Paraaortic lymph node (tissue), 1 donor: ENCODE measurements around the genes ODAD1, SPHK2 and FGF21.

- PRO-cap = no peak
Measured at GRCh38 chr19:47707347-47707662, 5.9 kb upstream of the EHD2 start.

GRCh38 chr19:47729856-47730580 is 15.3 kb upstream of the NOP53 start:
- PRO-cap = no peak

GRCh38 chr19:47733062-47733432 is 12.3 kb upstream of the NOP53 start:
- PRO-cap = no peak

GRCh38 chr19:48064616-48064891 is 20.7 kb upstream of the CABP5 start:
- PRO-cap = no peak

GRCh38 chr19:48190254-48190889 is 19.9 kb downstream of the ZSWIM9 start:
- PRO-cap = no peak

- PRO-cap = no peak
Measured at GRCh38 chr19:48230870-48231138, 24.9 kb downstream of the CARD8 start.

DNA sequence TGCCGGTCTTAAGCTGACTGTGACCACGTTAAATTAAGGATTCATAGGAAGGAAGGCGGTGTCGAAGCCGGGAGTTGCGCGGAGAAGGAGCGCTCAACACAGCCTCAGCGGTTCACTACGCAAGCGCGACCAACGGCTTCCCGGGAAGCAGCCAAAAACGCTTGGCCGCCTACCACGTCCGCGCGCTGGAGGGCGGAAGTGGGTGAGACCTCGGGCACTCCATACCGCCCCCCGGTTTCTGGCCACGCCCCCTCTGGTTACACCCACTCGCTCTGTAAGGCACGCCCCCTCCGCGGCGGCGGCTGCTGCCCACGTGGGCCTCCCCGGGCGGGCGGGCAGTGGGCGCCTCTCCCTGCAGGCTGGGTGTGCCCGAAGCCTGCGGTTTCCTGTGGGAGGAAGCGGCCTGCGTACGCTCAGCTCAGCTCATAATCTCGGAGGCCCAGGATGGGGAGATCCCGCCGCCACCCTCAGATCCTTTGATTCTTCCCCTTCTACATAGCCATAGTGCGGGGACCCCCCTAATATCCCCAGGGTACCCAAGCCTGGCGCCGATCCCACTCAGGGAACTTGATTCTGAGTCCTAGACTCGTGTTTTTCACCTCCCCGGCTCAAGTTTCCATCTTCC is at the start of gene ODAD1:
Gene ODAD1, minus strand, starts transcription at position 196 of the 625 bp plus-strand sequence.
- PRO-cap = unidirectional peak, plus-strand start at position 72 of the sequence; bidirectional peak, plus-strand start at position 428 of the sequence, minus-strand start at position 187 of the sequence

DNA sequence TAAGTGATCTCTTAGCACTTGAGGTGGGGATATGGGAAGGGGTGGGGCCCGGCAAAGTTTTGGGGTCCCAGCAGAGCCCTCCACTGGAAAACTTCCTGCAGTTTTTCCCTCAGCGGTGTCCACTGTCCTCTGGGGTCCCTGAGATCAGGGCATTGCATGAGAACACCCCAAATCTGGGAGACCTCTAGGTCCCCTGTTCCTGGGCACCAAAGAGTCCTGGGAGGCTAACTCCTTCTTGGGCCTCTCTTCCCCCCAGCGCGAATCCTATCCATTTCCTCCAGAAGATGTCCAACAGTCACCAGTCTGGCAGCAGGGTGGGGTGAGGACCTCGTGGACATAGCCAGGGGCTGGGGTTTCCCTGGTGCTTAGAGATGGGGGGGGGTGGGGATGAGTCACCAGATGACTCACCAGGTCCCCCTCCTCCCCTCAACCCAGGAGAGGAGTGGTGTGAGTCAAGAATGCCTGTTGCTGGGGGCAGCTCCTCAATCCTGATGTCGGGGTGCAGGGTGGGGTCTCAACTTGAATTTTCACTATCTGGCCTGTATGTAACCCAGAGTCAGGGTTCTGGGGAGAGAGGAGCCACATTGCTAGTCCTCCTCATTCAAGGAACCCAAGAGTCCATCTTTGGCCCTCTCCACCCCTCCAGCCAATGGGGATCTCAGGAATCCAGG is 518 bp downstream of the EMP3 start:
- PRO-cap = bidirectional peak, plus-strand start at position 455 of the sequence, minus-strand start at position 338 of the sequence

DNA sequence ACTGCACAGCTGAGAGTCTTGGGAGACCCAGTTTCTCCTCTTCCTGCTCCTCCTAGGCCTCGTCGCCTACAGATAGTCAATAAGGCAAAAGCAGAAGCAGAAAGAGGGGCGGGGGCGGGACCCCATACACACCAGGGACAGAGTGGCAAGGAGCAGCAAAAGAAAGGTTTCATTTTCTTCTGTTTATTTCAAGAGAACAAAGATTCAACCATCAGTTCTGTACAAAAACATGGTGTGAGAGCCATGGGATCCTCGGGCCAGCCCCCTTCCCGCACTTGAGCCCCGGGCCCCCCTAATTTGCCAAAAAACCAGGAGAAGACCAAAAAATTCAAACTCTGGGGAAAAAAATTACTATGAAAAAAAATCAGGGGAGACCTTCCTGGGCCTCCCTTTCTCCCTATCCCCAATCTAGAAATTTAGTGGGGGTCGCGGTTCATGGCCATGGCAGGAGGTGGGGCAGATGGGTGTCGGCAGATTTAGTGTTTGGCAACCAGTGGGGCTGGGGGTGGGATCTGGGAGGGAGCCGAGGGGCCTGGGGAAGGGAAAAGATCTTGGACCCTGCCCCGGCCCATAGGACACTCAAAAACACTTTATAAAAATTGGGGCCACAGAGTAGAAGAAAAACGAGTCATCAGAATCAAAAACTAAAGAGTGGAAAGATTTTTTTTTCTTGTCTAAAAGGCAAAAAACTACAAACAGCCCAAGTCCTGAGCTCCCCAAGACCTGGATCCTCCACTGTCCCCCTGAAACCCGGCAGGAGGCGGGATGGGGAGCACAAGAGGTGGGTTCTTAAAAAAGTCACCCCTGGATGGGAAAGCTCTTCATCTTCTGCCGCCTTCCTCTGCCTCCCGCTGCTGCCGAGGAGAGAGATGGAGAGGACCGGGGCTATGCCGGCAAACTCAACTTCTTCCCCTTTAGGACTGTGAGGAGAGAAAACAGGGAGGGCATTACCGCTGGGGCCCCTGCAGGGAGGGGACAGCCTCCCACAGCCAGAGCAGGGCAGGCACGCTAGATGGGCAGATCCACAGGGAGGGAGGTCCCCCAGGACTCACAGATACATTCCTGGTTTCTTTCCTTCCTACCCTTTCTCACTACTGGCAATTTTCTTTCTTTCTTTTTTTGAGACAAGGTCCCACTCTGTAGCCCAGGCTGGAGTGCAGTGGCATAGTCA is 8.6 kb downstream of the KDELR1 start:
- PRO-cap = no peak

GRCh38 chr19:48415293-48415621 is 21.8 kb downstream of the GRIN2D start:
- PRO-cap = no peak

DNA sequence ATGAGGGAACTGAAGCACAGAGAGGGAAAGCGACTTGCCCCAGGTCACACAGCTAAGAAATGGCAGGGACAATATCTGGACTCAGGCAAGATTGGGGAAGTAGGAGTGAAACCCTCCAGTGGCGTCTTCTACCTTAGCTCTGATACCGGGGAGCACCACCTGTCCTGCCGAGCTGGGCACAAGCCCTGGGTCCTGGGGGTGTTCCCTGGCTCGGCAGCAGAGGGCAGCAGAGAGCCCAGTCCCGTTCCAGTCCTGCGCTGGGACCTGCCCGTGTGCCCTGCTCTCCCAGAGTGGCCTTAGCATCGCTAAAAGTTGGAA is 20.5 kb downstream of the CYTH2 start:
- PRO-cap = no peak

- PRO-cap = unidirectional peak, plus-strand start at chr19:48497607
Measured at GRCh38 chr19:48496804-48498087, 14.4 kb downstream of the LMTK3 start.

GRCh38 chr19:48554120-48554969 is 2.4 kb downstream of the SULT2B1 start:
- PRO-cap = no peak

GRCh38 chr19:48568183-48569033 is 16.4 kb downstream of the SULT2B1 start:
- PRO-cap = no peak

GRCh38 chr19:48569577-48570420 is 17.8 kb downstream of the SULT2B1 start:
- PRO-cap = no peak

DNA sequence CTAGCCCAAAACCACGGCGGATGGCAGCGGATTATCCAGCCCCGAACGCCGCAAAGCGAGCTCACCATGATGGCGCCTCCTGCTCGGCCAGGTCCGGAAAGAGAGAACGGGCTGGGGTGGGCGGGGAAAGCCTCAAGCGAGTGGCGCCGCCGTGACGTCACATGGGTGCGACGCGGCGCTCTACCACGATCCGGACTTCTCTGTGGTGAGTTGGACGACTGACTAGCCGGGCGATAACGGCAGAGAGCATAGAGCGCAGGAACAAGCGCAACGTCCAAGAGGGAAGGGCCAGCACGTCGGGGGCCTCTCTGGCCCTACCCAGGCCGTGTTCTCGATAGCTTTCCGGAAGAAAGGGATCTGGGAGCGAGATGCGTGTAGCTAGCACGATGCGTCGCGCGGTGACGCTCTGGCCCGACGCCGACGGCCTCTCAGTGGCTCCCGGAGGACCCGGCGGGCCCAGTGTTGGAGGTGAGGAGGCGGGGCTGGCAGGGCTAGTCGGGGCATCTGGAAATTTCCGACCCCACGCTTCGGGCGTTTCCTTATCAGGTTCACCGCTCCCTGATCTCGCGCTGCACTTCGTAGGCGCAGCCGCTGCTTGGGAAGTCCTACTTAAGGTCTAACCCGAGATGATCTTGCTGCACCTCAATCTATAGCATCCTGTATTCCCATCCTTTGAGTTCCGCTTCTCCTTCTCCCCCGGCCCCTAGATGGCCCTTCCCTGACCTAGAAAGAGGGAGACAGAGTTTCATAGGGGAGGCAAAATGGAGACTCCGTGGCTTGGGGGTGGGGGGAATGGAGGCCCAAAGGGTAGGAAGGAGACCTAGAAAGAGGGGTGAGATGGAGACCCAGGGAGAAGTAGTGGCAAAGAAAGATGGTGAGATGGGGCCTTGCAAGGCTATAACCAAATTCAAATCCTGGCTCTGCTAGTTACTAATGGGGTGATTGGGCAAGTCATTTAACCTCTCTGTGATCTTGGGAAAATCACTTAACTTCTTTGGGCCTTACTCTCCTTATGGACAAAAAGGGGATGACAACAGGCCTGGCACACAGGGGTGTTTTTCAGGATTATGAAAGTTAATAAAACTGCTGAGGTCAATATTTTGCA is at the start of gene SPHK2:
Gene SPHK2, plus strand, starts transcription at position 431 of the 1,105 bp plus-strand sequence.
- PRO-cap = bidirectional peak, plus-strand start at position 249 of the sequence, minus-strand start at position 101 of the sequence; bidirectional peak, plus-strand start at position 431 of the sequence, minus-strand start at position 430 of the sequence

GRCh38 chr19:48713718-48714871 is 5.4 kb downstream of the MAMSTR start:
- PRO-cap = unidirectional peak, minus-strand start at chr19:48714047; bidirectional peak, plus-strand start at chr19:48714405, minus-strand start at chr19:48714113; bidirectional peak, plus-strand start at chr19:48714590, minus-strand start at chr19:48714519

DNA sequence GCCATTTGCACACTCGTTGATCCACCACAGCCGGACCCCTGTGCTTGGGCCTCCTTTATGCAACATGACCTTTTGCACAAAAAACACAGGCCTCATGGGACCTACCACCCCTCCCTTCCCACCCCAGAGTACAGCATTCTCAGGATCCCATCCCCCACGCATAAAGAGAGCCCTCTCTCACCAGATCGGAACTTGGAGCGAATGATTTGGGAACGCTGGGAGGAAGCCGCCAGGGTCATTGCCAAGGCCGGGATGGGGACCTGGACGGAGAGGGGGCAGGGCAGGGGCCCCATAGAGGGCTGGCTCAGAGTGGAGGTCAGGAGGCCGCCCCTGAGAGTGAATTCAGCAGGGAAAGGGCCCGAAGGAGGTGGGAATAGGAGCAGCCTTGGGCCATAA is 734 bp downstream of the MAMSTR start:
- PRO-cap = no peak

DNA sequence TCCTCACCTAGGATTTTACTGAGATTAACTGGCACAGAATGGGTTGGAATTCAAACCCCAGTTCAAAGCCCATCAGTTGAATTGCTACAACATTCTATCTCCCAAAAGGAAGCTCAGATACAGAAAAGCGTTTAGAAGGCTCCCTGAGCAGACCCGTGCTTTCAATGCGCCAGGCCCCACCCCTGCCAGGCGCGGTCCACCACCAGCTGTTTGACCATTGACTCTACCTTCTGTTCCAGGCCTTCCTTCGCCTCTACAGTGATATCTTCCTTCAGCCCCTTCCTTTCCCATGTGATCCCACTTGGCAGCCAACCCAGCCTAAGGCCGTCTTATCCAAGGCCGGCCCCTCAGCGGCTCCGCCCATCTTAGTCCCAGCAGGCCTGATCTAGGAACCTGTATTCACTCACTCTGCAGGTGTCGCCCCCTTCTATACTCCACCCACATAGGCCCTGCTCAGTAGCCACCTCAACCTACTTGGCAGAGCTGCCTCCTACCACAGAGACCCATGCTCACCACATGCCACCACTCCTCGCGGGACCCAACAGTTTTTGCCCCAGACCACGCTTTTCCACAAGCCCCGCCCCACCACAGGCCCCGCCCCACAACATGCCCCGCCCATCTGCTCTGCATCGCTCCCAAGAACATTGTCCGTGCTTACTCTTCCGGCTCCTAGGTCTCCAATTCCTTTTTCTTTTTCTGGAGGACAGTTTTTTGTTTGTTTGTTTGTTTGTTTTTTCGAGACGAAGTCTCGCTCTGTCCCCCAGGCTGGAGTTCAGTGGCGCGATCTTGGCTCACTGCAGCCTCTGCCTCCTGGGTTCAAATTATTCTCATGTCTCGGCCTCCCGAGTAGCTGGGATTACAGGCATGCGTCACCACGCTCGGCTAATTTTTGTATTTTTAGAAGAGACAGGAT is 2.9 kb downstream of the RASIP1 start:
- PRO-cap = no peak

DNA sequence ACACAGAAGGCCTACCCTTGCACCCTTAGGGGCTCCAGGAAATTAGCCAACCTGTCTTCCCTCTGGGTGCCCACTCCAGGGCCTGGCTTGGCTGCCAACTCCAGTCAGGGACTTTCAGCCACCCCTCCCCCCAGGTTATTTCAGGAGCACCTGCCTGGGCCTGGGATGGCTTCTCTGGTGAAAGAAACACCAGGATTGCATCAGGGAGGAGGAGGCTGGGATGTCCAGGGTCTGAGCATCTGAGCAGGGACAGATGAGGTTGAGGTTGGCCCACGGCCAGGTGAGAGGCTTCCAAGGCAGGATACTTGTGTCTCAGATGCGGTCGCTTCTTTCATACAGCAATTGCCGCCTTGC is at the start of gene FGF21:
Gene FGF21, plus strand, starts transcription at position 250 of the 354 bp plus-strand sequence.
- PRO-cap = no peak